Hair follicle dermal papilla cell (primary cell): ENCODE measurements around the genes OR51F1, OR51A4, TRIM34, OR52N2, OR52W1 and OR2D3.

- CAGE, long polyA plus RNA, result no peak
Measured at GRCh38 chr11:4769830-4770219, at the start of gene OR51F1. Gene OR51F1, minus strand, starts transcription at chr11:4769938.

- CAGE, long polyA plus RNA, result no peak
Measured at GRCh38 chr11:4947320-4947893, at the start of gene OR51A4. Gene OR51A4, minus strand, starts transcription at chr11:4947605.

GRCh38 chr11:5247917-5249031 lies 1.4 kb downstream of the HBG1 start:
- CAGE, long polyA plus RNA, result no peak

GRCh38 chr11:5624580-5625322 lies at the start of gene TRIM34:
Gene TRIM34, plus strand, starts transcription at chr11:5625001.
- CAGE, long polyA plus RNA, result no peak

GRCh38 chr11:5698208-5698576 lies 8.6 kb downstream of the TRIM22 start:
- CAGE, long polyA plus RNA, result no peak

DNA sequence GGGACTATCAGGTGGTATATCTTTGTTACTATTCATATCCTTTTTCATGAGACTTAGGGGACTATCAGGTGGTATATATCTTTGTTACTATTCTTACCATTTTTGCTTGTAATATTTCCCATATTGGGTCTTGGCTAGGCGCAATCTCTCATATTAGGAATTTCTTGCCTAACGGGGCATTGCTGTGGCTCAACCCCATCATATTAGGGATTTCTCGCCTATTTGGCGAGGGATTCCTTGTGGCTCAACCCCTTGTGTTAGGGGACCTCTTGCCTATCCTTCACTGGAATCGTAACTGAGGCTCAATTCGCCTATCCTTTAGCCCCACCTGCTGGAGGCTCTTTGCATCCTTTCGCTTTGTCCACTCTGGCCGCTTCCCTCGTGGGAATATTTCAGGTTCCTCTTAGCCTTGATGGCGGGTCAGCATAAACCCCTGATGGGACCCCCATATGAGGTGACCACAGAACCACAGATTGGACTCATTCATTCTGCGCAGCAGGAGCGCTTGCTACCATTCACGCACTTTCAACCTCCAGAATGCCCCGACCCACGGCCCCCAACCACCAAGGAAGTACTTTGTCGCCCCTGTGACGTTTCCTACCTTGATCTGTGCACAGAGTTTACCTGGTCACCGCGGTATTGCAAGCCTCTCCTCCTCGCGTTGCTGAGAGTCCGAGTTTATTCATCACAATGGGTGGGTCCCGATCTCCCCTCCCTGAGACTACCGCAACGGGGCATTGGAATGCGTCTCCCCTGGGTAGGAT lies at the start of gene OR52N2:
TSS of gene OR52N2 (plus strand) at position 627 of the 764 bp plus-strand sequence.
- CAGE, long polyA plus RNA, result no peak

- CAGE, long polyA plus RNA, result no peak
Measured at GRCh38 chr11:5937796-5938470, 4.1 kb upstream of the OR56A3 start.

- CAGE, long polyA plus RNA, result no peak
Measured at GRCh38 chr11:6198862-6199364, at the start of gene OR52W1. Gene OR52W1, plus strand, starts transcription at chr11:6199224.

- CAGE, long polyA plus RNA, result no peak
Measured at GRCh38 chr11:6442380-6442810, 1.6 kb upstream of the HPX start.

DNA sequence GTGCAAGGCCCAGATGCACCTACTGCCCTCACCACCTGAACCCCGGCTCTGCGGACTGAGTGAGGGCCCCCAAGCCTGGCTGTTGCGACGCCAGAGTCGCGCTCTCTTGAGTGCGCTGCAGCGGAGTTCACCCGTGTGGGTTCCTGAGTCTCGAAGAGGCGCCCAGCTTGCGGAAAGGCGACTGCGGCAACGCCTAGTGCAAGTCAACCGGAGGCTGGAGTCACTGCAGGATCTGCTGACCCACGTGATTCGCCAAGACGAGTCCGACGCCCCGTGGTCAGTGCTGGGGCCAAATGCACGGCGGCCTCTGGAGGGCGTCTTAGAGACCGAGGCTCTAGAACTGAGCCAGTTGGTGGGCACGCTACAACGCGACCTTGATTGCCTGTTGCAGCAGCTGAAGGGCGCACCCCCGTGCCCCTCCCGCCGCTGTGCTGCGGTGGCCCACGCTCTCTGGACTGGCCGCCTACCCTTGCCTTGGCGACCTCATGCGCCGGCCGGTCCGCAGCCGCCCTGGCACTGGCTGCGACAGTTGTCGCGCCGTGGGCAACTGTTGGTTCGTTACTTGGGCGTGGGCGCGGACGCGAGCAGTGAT lies 32.7 kb downstream of the RRP8 start:
- CAGE, long polyA plus RNA, result no peak

DNA sequence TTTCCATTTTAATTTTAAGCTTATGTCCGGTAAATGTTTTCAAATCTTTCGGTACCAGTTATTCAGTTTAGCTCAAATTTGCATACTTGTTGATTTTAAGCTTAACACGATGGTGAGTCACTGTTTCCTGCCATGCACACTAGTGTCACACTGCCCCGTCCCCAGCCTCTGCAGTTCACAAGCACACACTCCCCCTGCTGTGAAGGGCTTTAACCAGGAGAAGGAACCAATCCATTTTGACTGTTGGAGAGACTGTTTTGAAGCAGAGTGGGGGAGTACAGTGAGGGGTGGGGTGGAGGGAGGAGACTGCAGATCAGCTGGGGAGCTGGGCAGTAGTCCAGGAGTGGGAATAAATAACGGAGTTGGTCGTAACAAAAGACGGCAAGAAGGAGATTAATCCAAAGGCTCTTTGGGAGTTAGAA lies 1.1 kb downstream of the TPP1 start:
- CAGE, long polyA plus RNA, result no peak

GRCh38 chr11:6627602-6628284 lies 8.5 kb upstream of the TPP1 start:
- CAGE, long polyA plus RNA, result no peak

DNA sequence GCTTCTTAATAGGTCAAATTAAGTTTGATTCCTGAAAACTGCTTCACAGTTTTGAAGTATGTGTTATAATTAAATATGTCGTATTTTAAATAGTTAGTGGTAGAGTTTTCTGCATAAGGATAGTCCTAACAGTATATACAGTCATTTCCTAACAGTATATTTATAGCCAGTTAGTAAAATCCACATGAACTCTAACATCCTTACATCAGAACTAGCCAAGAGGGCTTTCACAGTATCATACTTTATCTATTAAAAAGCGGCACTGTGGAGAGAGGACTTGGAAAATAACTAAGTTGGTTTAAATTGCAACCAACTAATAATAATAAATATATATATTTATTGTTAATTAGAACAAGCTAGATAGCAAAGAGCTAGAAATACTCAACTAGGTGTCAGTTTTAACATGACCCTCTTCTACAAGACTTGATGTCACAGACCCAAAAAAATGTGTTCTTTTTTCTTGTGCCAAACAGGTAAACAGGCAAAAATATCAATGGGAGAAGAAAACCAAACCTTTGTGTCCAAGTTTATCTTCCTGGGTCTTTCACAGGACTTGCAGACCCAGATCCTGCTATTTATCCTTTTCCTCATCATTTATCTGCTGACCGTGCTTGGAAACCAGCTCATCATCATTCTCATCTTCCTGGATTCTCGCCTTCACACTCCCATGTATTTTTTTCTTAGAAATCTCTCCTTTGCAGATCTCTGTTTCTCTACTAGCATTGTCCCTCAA lies at the start of gene OR2D3:
TSS of gene OR2D3 (plus strand) at position 446 of the 733 bp plus-strand sequence.
- CAGE, long polyA plus RNA, result no peak

DNA sequence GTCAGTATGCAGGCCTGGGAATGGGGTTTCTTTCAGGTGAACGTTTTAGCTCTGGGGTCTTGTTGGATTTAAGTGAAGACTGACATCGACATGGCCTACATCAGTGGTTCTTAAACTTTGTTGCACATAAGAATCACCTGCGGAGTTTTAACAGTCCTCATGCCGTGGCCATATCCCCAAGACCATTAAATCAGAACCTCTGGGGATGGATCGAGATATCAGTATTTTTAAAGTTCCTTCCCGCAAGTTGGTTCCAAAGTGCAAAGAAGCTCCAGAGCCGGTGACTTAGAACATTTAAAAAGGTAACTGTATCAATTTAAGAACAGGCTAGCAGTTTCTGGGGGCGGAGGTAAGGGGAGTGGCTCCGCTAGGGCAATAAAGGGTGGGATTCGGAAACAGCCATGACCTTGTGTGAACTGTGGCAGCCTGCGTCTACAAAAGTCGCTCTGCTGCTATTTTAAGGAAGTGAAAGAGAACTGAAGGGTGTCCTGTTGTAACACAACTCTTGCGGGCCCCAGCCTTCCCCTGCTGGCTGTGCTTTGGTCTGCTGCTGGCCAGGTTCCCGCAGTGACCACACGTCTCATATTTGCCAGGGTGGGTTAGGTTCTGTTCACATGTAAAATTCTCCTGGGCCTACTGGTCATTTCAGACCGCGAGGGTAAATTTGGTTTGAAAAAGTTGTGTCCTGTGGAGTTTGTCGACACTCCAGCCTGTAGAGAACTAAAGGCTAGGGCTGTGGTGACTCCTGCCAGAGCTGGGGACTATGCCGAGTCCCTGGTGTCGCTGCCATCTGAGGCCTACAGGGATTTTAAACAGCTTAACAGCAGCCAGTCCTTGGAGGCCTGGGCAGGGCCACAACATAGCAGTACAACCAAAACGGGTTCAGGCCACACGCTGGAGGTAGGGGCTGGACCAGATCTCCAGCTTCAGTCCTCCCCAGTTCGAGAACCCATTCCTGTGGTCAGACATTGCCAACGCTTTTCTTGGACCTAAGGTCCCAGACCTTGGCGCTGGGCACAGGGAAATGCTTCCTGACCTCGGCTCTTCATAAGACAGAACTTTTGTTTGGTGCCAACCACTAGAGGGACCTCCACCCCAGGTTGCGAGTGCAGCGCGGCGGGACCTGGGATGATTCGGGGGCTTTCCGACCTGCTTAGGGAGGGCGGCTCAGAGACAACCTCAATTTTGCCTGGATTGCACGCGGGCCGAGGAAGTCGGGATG lies 1.2 kb upstream of the PPFIBP2 start:
- CAGE, long polyA plus RNA, result no peak

- CAGE, long polyA plus RNA, result no peak
Measured at GRCh38 chr11:7521296-7521685, 7.5 kb downstream of the PPFIBP2 start.

GRCh38 chr11:7537976-7538568 lies 24.3 kb downstream of the PPFIBP2 start:
- CAGE, long polyA plus RNA, result no peak

DNA sequence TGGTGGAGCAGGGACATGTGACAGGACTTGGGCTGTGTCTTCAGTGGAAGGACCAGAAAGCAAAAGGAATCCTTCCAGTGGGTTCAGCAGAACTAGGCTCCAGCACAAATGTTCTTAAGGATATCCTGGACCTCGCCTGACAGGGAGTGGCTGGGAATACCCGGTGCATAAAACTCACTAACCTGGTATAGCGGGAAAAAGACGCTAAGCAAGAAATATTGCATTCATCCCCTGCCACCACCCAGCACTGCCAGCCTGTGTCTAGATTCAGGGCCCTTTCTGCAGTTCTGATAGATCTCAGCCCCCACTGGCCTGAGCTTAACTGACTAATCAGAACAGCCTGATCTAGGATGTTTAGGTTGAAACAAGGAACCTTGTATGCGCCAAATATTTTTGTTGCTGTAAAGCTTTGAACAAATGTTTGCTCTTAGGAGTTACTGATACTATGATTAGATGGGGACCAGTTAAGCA lies 24.8 kb downstream of the PPFIBP2 start:
- CAGE, long polyA plus RNA, result no peak

DNA sequence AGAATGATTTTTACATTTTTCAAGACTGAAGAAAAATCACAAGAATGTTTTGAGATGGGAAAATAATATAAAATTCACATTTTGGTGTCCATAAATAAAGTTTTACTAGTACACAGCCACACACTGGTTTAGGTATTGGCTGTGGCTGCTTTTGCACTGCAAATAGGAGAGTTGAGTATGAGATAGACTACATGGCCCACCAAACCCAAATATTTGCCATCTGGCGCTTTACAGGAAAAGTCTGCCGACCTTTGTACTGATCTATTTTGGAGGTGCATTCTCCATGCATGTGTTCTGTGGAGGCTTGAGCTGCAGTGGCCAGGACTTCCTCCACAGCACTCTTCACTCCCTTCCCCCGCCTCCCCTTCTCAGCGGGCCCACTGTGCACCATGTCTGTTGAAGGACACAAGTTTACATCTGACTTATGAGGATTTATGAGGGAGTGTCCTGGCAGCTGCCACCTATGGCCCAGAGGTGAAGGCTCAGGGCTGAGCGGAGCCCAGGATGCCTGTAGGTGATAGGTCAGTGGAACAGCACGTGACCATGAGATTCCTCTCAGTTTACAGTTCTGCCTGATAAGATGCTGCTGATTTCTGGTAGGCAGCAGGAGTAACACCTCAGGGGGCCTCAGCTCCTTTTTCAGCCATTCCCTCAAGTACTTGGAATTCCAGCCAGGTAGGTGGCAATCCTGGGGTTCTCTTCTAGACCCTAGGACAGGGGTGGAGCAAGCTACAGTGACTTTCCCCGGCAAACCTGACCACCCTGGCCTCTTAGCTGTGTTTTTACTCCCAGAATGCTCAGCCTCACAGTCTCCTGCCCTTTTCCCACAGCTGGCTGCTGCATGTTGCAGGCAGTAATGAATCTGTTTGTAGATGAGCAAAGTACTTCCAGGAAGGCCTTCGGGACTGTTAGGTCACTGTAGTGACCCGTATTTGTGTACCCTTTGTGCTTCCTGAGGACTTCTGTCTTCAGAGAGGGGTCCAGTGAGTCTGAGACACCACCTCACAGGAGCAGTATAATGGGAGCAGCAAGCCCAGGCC lies 59.9 kb downstream of the PPFIBP2 start:
- CAGE, long polyA plus RNA, result no peak

DNA sequence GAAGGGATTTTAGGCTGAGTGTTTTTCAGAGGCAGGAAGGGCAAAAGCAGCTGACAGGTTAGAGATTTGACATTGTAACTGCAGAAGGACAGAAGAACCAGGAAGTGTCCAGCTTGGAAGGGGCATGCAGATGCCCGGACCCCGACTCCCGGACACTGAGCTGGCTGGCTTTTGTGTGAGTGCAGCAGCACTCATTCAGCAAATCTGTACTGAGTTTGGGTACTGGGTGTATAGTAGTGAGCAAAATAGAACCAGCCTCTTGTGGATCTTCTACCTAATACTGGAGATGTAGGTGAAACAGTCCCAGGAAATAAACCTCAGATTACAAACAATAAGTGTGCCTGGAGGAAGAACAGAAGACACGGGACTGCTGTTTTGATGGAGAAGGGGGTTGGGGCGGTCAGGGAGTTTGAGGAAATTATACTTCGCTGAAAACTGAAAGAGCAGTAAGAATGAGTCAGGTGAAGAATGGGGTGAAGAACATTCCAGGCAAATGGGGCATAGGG lies 64.6 kb downstream of the PPFIBP2 start:
- CAGE, long polyA plus RNA, result no peak

DNA sequence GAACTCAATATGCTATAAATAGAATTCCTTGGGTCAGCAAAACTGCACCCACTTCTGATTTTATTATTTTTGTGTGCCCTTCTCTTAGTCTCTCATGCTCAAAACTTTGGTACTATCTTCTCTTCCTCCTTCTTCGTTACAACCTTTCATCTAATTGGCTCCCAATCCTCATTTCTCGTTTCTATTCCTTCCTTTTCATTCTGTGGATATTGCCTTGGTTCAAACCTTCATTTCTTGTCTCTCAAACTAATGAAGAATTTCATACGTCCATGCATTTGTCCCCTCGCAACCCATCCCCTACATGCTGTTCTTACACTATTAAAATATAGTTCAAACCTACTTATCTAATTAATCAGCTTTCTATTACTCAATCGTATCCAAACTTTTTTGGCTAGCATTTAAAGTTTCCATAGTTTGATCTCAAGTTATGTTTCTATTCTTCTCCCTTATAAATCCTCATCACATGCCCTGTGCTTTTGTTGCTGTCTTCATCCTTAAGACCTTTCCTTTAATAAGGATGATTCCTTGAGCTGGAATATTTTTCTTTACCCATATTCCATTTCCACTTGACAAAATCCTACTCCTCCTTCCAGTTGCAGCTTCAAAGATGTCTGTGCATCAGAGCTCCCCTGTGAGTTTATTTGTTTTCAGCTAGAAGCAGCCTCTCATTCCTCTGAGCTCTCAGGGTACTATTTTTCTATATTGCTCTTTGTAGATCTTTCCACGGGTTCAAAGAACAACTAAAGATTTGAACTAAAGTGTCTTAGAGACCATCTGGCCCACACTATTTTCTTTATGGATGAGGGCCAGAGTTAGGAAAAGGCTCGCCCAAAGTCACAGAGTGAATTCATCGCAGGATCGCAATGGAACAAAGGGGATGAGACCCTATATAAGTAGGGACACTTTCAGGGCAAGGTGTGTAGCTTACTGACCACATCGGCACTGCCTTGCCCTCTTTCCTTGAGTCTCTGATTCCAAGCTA lies 8.4 kb downstream of the OVCH2 start:
- CAGE, long polyA plus RNA, result no peak